ENCODE data around the genes JPH2, GDAP1L1, FITM2 and PABPC1L.

GRCh38 chr20:44154545-44155129, 32.4 kb downstream of the JPH2 start:
- PRO-cap, result no peak
- RAMPAGE, long total RNA, result no peak

DNA sequence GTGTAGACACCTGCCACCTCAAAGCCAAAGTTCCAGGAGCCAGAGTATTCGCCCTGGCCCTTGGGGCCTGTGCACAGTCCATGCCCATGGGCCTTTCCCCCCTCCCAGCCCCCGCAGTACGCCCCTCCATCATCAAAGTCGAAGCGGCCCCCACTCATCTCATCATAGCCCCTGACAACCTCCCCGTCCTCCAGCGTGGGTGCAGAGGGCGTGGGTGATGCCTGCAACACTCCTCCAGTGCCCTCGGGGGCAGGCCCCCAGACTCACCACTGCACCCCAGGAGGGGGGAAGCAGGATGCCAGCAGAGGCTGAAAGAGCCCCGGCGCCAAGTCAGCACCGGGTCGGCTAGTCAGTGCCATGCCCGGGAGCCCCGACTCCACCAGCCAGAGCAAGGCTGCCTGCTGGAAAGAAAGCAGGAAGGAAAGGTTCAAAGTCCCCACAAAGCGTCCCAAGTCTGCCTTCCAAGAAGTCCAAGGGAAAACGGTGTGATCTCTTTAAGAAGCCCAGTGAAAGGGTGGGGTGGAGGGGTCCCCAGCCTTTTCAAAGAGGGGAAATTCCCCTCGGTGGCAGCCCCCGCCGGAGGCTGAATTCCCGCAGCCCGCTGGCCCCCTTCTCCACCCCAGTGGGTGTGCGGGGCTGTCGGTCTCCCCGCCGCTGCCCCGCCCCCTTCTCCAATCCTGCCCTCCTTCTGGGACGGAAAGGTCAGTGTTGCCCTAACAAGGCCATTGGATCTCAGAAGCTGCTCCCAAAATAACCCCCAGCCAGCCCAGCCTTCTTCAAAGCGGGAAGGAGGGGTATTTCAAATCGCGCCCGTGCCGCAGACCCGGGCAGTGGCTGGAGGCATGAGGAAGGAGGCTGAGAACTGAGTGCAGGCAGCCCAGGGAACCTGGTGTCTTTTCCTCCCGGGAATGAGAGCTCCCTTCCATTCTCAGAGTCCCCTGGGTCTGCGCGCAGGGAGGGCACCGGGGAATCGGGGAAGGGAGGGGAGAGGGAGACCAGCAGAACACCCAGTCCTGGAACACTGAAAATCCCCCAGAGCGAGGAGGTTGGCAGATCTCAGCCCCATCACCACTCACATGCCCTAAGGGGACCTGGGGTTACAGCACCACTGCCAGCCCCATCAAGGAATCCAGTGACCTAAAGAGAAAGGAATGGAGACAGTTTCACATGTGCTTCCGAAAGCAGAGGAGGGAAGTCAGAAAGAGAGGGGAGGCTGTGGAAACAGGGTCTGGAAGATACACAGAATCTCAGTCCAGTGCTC, at the start of gene JPH2:
TSS of gene JPH2 (minus strand) at position 641 of the 1,261 bp plus-strand sequence.
- PRO-cap, result bidirectional peak, plus-strand start at position 386 of the sequence, minus-strand start at position 288 of the sequence; bidirectional peak, plus-strand start at position 705 of the sequence, minus-strand start at position 607 of the sequence; bidirectional peak, plus-strand start at position 1,198 of the sequence, minus-strand start at position 1,093 of the sequence
- RAMPAGE, long total RNA, result no peak

DNA sequence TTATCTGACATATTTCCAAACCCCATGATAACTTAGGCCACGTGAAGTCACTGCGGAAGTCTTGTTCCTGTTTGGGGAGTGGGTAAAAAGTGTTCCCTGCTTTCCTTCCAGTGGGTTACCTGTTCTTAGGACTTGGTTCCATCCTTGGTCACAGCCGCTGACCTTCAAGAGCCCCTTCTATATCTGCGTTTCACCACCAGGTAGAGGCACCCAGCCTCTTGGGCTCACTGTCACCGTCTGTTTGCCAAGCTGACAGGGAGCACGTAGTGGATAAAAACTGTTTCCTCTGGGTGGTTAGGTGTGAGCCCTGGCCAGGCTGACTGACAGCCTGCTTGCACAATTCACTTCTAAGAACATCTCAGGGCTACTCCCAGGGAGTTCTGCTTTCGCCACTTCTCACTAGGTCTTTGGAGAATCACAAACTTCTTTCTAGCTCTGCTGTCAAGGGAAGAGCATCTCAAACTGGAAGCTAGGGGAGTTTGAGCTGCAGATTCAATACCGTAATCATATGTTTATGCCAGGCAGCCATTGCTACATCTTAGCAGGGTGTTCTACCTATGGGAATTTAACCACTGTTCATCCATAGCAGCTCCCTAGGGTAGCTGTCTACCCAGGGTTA, 1.8 kb upstream of the JPH2 start:
- PRO-cap, result unidirectional peak, minus-strand start at position 243 of the sequence
- RAMPAGE, long total RNA, result no peak

DNA sequence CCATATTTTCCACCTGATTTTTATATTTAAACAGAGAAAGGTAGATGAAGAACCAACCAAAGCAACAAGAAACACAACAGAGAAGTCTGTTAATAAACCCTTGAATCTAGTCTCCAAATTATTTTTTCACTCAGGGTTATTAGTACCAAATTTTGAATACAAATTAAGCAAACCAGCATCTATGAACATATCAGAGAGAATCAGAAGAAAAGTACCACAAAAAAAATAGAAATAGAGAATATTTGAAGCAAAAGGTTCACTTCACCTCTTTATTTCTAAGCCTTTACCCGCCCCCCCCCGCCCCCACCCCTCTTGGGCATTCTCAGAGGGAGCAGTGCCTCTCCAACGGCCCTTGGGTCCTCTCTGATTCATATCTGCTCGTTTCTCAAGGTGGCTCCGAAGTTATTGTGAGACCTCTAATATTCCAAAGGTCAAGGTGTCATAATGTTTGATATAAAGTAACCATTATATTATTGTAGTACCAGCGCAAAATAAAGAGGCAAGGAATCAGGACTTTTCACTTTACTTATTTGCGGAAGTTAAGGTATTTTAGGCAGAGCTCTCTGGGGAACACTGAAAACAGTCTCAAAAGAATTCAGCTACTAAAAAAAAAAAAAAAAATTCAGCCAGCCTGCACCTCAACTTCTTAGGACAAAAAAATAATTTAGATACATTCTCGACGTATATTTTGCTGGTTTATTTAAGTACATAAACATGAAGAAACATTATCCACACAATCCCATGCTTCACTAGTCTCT, 2.6 kb downstream of the OSER1 start:
- PRO-cap, result no peak
- RAMPAGE, long total RNA, result no peak

DNA sequence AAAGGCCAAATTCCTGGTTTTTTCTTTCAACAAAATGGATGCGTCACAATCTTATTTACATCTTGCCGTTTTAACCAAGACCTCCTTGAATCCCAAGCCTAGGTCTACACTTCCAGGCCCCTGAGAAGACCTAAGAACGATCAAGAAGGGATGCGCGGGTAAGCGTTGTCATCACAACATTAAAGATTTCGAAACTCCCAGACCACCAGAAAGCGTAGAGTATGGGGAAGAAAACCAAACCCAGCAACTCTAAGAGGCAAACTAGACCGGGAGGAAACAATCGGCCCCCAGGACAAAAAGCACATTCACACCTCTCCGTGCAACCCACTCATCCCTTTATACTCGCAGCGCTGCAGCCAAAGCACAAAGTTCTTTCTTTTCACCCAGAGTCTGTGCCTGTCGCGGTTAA, 866 bp downstream of the OSER1 start:
- PRO-cap, result unidirectional peak, plus-strand start at position 123 of the sequence
- RAMPAGE, long total RNA, result no peak

GRCh38 chr20:44211205-44211388, 526 bp upstream of the OSER1 start:
- PRO-cap, result bidirectional peak, plus-strand start at chr20:44211102, minus-strand start at chr20:44211350
- RAMPAGE, long total RNA, result no peak

GRCh38 chr20:44246917-44247738, at the start of gene GDAP1L1:
Gene GDAP1L1 (plus strand): TSS chr20:44247308.
- PRO-cap, result bidirectional peak, plus-strand start at chr20:44247308, minus-strand start at chr20:44247115
- RAMPAGE, long total RNA, result no peak

- PRO-cap, result bidirectional peak, plus-strand start at chr20:44311353, minus-strand start at chr20:44311202
- RAMPAGE, long total RNA, result no peak
These were observed at the start of gene FITM2 for GRCh38 chr20:44311008-44311638. Gene FITM2 (minus strand): TSS chr20:44311202.

DNA sequence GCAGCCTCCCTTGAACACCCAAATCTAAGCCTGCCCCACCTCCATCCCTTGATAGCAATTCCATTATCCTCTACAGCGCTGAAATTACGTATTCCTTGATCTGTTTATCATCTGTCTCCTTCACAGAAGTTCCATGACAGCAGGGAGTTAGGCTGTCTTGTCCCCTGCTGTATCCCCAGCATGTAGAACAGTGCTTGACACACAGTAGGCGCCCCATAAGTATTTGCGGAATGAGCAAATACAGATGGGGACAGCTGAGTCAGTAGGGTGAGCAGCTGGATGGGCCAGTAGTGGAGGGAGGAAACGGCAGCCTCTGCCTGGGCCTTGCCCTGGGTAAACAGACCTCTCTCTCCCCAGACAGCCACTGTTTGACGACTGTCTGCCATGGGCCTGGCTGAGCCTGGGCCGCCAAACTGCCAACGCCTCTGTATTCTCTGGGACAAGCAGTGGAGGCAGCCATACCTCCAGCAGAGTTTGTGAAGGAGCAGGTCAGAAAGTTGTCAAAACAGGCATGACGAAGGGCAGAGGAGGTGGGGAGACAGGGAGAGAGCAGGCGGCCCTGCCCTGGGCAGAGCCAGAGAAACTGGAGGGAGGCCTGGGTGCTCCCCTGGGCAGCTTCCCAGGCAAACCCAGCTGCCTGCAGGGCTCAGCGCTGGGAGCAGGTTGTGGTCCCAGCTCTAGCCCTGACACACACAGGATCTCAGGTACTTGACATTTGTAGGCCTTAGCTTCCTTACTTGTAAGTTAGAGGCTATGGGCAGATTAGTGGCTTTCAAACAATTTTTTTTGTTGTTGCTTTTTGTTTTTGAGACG, 15.2 kb downstream of the HNF4A start:
- PRO-cap, result no peak
- RAMPAGE, long total RNA, result no peak

DNA sequence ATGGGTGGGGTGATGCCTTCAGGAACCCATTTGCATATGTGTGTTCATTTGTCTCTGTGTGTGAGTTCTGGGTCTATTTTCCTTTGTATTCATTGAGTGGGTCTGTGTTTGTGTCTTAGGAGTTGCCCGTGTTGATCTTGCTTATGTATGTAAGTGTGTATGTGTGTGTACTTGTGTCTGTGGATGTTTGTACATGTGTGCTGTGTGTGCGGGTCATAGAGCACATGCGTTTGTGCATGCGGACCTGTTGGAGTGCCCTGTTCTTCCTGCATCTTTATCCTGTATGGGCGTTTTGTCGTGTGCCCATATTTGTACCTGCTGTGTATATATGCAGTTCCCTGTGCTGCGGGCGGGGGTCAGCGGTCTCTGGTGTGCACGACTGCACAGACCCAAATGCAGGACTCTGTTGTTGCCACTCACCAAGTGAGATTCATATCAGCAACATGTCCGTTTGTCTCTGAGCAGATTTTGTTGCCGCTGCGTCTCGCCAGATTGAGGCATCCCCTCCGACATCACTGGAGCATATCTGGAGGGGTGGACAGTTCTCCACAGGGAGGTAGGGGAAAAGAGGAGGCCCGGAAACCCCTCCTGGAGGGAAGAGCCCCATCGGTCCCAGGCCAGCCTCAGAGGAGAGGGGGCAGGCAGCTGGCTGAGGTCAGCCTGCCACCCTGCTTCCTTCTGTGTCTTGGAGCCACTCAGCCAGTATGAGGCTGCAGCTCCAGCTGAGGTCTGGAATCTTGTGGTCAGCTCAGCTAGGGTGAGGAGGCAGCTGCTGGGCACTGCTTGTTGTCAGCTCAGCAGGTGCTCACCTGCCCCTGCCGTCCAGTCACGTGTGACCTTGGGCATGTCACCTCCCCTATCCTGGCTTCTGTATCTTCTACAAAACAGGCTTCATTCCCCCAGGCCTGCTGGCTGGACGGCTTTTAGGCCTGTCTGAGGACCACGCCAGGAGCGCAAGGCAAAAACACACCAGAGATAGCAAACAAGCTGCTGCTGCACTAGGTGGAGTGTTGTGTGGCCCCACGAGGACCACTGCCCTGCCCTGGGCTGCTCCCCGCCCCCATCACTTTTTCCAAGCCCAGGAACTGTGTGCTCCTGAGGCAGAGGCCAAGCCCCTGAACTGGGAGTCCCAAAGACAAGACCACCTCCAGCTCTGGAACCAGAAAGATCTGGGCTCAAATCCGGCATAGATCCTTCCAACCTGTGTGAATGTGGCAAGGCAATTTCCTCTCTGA, 47.0 kb downstream of the HNF4A start:
- PRO-cap, result no peak
- RAMPAGE, long total RNA, result no peak

DNA sequence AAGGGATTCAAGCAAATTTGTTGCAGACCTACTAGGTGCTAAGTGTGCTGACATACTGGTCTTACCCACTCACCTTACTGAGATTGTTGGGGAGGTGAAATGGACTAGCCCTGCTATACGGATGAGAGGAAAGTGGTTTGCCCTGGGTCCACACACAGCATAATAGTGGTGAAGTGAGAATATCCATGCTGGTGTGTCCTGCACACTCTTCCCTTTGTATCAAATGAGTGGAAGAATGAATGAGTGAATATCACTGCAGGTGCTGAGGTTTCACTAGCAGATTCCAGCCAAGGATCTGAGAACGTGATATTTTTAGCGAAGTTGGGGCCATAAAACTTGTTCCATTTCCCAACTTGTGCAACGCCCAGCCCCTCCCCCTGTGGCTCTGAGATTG, 33.3 kb upstream of the TTPAL start:
- PRO-cap, result no peak
- RAMPAGE, long total RNA, result no peak

- PRO-cap, result no peak
- RAMPAGE, long total RNA, result no peak
These were observed 16.1 kb downstream of the TTPAL start for GRCh38 chr20:44491576-44492421.

DNA sequence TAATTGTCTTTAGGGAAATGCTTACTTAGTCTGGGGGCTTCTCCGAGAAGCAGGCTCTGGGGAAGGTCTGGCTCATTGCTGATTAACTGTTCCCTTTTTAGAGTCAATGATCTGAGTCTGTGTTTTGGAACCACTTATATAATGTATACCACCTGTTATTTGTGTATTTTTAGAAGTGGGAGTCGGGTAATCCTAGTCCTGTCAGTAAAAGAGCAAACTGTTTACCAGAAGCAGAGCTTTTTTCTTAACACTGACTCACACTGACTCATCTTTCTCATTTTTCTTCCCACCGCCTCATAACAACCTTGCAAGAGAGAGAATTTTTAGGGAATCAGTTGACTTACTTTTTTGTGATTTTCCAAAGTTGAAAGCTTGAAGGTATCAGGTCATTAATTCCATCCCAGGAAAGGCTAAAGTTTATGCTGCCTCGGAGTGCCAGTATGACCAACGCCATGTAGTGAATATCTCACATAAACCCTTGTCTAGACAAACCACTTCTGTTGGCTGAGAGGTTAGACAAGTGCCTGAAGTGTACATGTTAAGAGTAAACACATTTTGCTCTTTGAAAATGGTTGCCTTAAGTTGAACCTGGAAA, 29.4 kb upstream of the PKIG start:
- PRO-cap, result no peak
- RAMPAGE, long total RNA, result no peak

- PRO-cap, result no peak
- RAMPAGE, long total RNA, result no peak
These were observed 6.1 kb upstream of the PKIG start for GRCh38 chr20:44576204-44576669.

DNA sequence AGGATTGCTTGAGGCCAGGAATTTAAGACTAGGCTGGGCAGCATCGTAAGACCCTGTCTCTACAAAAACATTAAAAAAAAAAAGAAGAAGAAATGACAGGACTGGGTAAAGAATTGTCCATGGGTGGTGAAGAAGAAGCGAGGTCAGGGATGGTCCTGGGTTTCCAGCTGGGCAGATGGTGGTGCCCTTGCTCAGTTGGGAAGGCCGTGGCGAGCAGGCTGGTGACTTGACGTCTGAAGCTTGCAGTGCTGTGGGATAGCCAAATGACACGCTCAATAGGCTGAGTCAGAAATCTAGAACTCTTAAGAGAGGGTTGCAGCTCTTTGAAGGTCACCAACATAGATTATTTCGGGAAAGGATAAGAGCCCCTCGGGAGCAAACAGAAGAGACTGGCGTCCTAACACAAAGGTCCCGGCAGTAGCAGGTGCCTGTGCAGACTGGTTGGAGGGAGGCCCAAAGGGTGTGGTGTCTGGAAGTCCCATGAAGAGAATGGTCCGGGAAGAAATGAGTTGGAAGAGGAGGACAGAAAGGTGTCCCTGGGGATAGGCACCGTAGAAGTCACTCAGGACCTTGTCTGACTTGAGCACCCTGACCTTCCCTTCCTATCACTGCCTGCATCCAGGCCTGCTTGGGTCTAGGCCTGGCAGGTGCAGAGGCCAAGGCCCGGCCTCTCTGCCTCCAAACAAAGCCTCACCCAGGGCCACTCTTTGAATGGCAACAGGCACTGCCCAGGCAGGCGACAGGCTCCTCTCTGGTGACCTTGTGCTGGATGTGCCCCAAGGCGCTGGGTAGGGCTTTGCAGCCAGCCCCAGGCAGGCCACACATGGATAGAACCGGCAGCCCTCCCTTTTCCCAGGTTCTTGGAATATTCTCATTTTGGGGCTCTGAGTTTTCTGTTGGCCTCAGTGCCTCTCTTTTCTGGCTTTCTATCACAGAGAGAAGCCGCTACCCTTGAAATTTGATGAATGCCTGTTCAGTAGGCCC, 18.5 kb downstream of the PKIG start:
- PRO-cap, result no peak
- RAMPAGE, long total RNA, result no peak

DNA sequence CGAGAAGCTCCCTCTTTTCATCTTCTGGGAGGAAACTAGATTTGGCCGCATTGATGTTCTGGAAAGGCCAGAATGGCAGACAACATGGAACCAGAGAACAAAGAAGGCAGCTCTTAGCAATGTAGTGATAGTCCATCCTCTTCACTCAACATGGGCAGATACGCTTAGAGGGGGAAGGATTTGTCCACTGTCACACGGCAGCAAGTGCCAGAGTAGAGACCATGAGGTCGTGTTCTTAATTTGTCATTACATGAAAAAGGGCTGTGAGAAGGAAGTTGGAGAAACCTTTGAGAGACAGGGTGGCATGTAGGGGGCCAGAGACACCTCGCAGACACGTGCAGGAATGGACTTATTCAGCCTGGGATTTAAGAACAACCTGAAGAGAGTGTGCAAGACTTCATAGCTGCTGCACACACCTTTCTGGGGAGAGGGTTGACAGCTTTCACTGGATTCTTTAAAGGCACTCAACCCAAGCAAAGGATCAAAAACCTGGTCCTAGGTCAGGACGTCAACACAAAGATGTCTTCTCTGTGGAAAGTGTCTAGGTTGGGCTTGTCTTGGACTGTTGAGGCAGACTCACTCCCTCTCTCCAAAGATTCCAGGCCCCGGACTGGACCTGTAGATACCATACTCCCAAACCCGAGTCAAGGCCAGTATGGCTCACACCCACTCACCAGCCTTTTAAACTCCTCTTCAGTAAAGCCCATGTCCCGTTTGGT, 31.0 kb downstream of the ADA start:
- PRO-cap, result no peak
- RAMPAGE, long total RNA, result no peak

- PRO-cap, result no peak
- RAMPAGE, long total RNA, result no peak
These were observed 9.3 kb upstream of the ADA start for GRCh38 chr20:44660835-44661091.

GRCh38 chr20:44907612-44908461, 2.0 kb upstream of the PABPC1L start:
- PRO-cap, result no peak
- RAMPAGE, long total RNA, result no peak

- PRO-cap, result bidirectional peak, plus-strand start at chr20:44910060, minus-strand start at chr20:44909811; bidirectional peak, plus-strand start at chr20:44910339, minus-strand start at chr20:44910298
- RAMPAGE, long total RNA, result start-site peak on the plus strand at chr20:44910045-44910078, 80 and 23 reads in 2 replicates
These were observed at the start of gene PABPC1L for GRCh38 chr20:44909662-44910536. Gene PABPC1L (plus strand): TSS chr20:44910060.

DNA sequence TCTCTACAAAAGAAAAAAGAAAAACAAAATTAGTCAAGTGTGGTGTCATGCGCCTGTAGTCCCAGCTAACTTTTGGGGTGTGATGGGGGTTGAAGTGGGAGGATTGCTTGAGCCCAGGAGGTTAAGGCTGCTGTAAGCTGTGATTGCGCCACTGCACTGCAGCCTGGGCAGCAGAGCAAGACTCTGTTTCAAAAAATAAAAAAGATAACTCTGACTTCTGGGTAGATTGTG, 17.0 kb downstream of the STK4 start:
- PRO-cap, result no peak
- RAMPAGE, long total RNA, result no peak

All from GM23338 (cell line).